Mesenchymal stem cell of the bone marrow (primary cell): ENCODE data around the genes TMBIM1 and FEV.

DNA sequence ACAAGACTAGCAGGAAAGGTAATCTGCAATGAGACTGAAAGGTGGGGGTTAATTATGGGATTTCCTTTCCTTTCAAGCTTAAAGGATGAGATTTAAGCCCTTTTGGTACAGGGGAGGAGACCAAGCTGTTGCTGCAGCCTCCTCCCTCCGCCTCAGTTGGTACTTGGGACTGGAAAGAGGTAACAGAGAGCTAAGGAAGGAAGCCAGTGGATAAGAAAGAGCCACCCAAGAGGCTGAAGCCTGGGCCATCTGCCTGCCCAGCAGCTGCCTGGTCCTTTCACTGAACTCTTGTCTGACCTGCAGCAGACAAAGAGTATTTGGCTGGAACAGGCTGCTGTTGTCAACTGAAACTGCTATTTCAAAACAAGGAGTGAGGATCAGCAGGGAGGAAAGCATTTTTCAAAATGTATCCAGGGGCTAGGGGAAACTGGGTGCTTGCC, 30.4 kb downstream of the TNS1 start:
- CAGE, long polyA plus RNA = no peak

- CAGE, long polyA plus RNA = no peak
These were observed 3.9 kb upstream of the TNS1 start for GRCh38 chr2:218006567-218007208.

GRCh38 chr2:218019402-218019959, 16.7 kb upstream of the TNS1 start:
- CAGE, long polyA plus RNA = no peak

DNA sequence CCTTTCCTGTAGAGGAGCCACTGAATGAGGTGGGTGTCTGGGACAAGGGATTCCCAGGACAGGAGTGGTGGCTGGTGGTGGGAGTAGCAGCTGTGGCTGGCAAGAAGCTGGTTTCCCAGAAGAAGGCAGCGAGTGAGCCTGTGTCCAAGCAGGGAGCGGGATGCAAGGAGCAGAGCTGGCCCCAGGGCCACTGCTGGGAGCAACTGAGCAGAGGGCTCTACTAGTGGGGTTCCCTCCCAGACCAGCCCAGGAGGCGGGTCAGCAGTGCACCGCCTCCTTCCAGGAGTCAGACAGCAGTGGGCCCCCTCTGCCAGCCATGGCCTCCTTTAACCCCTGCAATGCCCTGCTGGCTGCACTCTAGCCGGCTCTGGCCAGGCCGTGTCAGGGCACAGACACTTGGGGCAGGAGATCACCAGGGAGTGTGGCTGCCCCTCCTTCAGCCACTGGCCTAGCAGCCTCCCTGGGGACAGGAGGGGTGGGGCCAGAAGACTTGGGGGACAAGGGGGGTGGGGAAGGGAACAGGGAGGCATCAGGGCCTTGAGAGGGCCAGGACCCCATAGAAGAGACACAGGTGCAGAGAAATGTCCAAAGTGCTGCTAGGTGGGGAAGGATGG, 3.4 kb upstream of the RUFY4 start:
- CAGE, long polyA plus RNA = no peak

DNA sequence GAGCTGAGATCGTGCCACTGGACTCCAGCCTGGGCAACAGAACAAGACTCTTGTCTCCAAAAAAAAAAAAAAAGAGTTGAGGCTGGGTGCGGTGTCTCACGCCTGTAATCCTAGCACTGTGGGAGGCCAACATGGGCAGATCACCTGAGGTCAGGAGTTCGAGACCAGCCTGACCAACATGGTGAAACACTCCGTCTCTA, 14.8 kb upstream of the GPBAR1 start:
- CAGE, long polyA plus RNA = no peak

DNA sequence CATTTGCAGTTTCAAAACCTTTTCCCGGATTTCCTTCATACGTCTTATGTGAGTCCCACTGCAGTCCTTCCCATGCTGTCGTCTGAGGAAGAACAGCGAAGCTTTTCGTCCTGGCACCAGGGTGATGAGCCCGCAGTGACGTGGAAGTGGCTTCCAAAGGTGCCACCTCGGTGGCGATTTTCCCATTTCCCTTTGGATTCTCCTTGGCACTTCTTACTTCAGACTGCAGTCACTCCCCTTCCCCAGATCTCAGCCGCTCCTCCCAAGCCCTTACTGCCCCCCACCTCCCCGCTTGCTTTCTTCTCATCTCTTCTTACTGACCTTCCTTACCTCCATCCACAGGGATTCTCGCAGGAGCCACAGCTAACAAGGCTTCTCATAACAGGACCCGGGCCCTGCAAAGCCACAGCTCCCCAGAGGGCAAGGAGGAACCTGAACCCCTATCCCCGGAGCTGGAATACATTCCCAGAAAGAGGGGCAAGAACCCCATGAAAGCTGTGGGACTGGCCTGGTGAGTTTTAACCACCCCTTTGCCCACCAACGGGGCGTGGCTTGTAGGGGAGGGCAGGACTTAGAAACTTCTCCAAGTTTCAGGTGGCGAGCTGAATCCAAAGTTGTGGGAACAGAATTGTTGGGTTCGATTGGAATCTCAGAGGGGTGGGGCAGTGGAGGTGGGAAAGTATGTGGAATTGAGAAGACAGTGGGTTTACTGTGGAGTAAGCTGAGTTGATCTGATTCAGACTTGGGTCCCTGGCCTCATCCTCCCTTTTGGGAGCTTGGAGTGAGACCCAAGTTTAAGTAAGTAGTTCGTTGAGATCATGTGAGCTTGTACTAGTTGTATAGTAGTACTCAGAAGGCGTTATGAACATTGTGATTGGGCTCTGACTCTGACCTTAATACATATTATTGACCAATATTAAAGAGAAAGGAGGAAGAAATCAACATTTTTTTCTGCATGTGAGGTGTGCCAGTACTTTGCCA, 1.0 kb downstream of the PNKD start:
- CAGE, long polyA plus RNA = no peak

GRCh38 chr2:218275170-218275928, 5.0 kb downstream of the PNKD start:
- CAGE, long polyA plus RNA = no peak

DNA sequence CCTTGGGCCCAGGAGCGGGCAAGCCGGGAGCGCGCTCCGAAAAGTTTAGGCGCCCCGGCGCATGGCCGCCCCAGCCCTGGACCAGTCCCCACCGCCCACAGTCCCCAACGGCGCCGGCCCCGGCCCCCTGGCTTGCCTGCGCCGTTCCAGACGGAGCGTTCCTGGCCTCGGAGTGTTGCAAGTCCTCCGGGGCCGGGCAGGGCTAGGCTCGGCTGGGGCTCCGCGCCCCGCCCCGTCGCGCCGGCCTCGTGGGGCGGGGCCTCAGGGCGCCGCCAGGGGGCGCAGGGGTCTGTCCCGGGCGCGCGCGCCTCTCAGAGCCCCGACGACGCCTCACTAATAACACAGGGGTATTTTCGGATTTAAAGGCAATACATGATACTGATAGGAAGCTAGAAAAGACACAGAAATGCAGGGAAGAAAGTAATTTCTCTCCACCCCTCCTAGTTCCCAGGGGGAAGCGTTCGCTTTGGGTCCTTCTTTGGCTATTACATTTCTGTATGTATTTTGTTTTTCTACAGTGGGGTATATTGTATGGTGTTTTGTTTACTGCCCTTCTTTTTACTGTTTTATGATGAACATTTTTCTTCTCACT, at the start of gene TMBIM1:
TSS of gene TMBIM1 (minus strand) at position 174 of the 592 bp plus-strand sequence.
- CAGE, long polyA plus RNA = no peak

DNA sequence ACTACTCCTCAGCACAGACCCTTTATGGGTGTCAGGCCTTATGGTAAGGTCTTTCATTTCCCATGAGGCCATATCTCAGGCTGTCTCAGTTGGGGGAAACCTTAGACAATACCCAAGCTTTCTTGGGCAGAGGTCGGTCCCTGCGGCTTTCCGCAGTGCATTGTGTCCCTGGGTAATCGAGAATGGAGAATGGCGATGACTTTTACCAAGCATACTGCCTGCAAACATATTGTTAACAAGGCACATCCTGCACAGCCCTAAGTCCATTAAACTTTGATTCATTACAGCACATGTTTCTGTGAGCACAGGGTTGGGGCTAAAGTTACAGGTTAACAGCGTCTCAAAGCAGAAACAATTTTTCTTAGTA, 19.5 kb upstream of the TMBIM1 start:
- CAGE, long polyA plus RNA = no peak

GRCh38 chr2:218323668-218324595, 31.6 kb upstream of the TMBIM1 start:
- CAGE, long polyA plus RNA = no peak

DNA sequence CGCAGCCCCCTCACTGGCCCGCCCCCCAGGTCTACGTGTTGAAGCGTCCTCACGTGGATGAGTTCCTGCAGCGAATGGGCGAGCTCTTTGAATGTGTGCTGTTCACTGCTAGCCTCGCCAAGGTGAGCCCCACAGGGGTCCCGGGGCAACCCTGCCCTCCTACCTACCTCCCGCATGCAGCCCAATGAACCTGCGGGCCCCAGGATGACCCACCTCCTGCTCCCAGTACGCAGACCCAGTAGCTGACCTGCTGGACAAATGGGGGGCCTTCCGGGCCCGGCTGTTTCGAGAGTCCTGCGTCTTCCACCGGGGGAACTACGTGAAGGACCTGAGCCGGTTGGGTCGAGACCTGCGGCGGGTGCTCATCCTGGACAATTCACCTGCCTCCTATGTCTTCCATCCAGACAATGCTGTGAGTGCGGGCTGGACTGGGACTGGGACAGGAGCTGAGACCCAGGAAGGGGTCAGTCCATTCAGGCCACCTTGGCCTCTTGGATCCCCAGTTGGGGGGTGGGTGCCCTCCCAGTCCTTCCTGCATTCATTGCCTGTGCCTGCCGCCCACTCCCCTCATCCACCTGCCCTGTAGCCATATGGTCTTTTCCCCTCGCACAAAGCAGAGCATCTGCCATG, 3.5 kb downstream of the CTDSP1 start:
- CAGE, long polyA plus RNA = no peak

- CAGE, long polyA plus RNA = no peak
These were observed 7.0 kb downstream of the CTDSP1 start for GRCh38 chr2:218406800-218406996.

GRCh38 chr2:218630328-218630841, 22.7 kb downstream of the PLCD4 start:
- CAGE, long polyA plus RNA = no peak

DNA sequence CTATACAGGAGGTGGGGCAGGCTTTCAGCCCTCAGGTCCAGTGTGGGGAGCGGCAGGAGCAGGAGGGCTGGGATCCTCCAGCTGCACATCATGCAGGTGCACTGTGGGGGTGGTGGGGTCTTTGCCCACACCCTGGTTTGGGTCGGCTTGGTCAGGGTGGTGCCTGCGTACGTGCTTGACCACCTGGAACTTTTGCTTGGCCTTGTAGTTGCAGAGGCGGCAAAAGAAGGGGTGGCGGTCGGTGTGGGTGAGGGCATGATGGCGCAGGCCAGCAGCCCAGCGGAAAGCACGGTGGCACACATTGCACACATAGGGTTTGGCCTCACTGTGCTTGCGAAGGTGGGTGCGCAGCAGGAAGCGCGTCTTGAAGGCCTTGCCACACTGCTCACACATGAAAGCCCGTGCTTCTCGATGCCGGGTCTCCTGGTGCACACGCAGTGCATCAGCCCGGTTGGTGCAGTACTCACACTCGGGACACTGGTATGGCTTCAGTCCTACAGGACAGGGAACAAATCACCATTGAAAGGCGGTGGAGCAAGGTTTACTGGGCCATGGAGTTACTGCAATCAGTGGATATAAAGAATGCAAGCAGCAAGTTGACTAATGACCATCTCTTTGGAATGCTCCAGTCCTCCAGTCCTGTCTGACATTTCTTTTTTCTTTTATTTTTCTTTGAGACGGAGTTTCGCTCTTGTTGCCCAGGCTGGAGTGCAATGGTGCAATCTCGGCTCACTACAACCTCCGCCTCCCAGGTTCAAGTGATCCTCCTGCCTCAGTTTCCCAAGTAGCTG, 20.9 kb downstream of the ZNF142 start:
- CAGE, long polyA plus RNA = no peak

GRCh38 chr2:218665673-218666415, 6.0 kb downstream of the RNF25 start:
- CAGE, long polyA plus RNA = no peak

- CAGE, long polyA plus RNA = no peak
These were observed 454 bp downstream of the RNF25 start for GRCh38 chr2:218671251-218671845.

- CAGE, long polyA plus RNA = no peak
These were observed 20.9 kb downstream of the TTLL4 start for GRCh38 chr2:218731481-218732008.

- CAGE, long polyA plus RNA = no peak
These were observed 1.4 kb downstream of the FEV start for GRCh38 chr2:218983677-218983928.

GRCh38 chr2:218984844-218985968, at the start of gene FEV:
Gene FEV (minus strand): TSS chr2:218985184.
- CAGE, long polyA plus RNA = no peak

GRCh38 chr2:218996918-218997275, 3.7 kb upstream of the CRYBA2 start:
- CAGE, long polyA plus RNA = no peak